Breast (tissue), 4 donors: ENCODE measurements around a stretch of chr10.

GRCh38 chr10:33334712-33335700, 539 bp upstream of the NRP1 start:
- PRO-cap, 3 experiments = peak in 3 of 3 experiments; most common plus-strand start chr10:33334817 (in 2); most common minus-strand start chr10:33335267 (in 1)
- RRBS = 2% methylated on average over 21 of the region's 84 CpGs

DNA sequence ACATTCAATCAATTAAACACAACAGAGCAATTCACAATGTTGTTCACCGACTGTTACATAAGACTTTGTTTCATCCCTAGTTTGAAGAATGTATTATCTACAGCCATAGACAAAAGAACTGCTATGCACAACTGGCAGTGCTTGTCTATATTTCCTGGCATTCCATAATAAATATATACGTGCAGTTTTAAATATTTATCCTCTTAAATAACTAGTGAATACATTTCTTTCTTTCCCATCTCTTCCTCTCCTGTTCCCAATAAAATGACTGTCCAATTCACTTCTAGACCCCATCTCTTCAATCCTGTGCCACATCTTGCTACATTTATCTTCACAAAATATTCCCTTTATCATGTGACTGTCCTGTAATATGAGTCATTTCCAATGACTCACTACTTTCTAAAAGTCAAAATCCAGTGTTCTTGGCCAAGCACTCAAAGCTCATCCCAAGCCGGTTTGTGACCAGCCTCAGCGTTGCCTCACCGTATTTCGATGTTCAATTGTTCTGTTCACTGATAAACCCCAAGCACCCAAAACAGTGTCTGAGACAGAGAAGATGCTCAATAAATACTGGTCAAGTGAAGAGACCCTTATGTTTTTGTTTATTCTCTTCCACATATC, 104.8 kb downstream of the PARD3 start:
- PRO-cap, 3 experiments = no peak in any of the 3 experiments
- RRBS = no CpG with 5 or more reads among the region's 6 CpGs

DNA sequence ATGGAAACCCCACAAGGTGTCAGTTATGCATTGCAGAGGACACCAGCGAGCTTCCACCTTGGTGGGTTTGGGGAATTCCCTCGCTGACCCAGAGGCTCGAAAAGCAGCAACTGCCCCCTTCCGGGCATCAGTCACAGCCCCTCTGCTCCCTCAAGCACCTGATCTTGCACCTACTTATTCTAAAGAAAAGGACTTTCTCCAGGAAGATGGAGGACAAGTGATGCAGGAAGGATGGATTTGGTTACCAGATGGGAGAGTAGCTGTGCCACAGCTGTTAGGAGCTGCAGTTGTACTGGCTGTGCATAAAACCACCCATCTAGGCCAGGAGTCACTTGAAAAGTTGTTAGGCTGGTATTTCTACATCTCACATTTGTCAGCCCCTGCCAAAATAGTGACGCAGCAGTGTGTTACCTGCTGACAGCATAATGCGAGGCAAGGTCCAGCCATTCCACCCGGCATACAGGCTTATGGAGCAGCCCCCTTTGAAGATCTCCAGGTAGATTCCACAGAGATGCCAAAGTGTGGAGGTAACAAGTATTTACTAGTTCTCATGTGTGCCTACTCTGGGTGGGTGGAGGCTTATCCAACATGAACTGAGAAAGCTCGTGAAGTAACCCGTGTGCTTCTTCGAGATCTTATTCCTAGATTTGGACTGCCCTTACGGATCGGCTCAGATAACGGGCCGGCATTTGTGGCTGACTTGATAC, 116.4 kb downstream of the CUL2 start:
- PRO-cap, 3 experiments = peak in 1 of 3 experiments; most common plus-strand start position 423 of the sequence (in 1)
- RRBS = no CpG with 5 or more reads among the region's 14 CpGs

GRCh38 chr10:35208753-35209126, 82.1 kb downstream of the CREM start:
- PRO-cap, 3 experiments = no peak in any of the 3 experiments
- RRBS = no CpG with 5 or more reads among the region's 2 CpGs

DNA sequence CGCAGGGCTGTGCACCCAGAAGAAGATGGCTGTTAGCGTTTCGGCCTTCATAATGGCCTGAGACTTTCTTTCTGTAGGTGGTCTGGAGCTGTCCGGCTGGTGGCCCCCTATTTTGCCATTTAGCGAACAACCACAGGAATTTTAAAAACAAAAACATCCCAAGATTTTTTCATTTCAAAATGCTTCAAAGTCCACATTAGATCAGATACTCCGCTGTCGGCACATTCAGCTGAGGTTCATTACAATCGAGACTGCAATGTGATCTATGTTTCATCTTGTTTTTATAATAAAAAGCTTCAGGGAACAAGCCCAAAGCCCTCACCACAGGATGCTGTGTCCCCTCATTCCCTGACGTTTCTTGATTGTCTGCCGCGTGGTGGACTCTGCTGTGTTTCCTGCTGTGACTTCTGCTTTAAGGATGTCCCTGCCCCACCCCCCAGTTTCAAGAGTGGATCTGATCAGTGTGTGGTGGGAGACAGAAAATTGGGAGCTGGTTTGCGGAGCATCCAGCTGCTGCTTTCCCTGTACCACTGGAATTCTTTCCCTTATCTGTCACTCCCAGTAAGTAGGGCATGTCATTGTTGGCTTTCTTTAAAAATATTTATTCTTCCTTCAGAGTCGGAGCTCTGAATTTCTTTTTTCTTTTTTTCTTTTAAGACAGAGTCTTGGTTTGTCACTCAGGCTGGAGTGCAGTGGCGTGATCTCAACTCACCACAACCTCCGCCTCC, 86.2 kb downstream of the CREM start:
- PRO-cap, 3 experiments = no peak in any of the 3 experiments
- RRBS = no CpG with 5 or more reads among the region's 15 CpGs

- PRO-cap, 3 experiments = no peak in any of the 3 experiments
- RRBS = no CpG with 5 or more reads among the region's 23 CpGs
Observed at GRCh38 chr10:35406638-35407466, 70.5 kb downstream of the CCNY start.

GRCh38 chr10:35407467-35408155, 71.3 kb downstream of the CCNY start:
- PRO-cap, 3 experiments = no peak in any of the 3 experiments
- RRBS = no CpG with 5 or more reads among the region's 19 CpGs

- PRO-cap, 3 experiments = no peak in any of the 3 experiments
- RRBS = no CpG with 5 or more reads among the region's 1 CpG
Observed at GRCh38 chr10:35411855-35412375, 75.6 kb downstream of the CCNY start.

GRCh38 chr10:35413106-35413905, 77.0 kb downstream of the CCNY start:
- PRO-cap, 3 experiments = no peak in any of the 3 experiments
- RRBS = no CpG with 5 or more reads among the region's 9 CpGs

- PRO-cap, 3 experiments = no peak in any of the 3 experiments
- RRBS = no CpG with 5 or more reads among the region's 4 CpGs
Observed at GRCh38 chr10:35423480-35423903, 87.2 kb downstream of the CCNY start.

GRCh38 chr10:35474748-35475384, 130.3 kb upstream of the GJD4 start:
- PRO-cap, 3 experiments = no peak in any of the 3 experiments
- RRBS = no CpG with 5 or more reads among the region's 13 CpGs

DNA sequence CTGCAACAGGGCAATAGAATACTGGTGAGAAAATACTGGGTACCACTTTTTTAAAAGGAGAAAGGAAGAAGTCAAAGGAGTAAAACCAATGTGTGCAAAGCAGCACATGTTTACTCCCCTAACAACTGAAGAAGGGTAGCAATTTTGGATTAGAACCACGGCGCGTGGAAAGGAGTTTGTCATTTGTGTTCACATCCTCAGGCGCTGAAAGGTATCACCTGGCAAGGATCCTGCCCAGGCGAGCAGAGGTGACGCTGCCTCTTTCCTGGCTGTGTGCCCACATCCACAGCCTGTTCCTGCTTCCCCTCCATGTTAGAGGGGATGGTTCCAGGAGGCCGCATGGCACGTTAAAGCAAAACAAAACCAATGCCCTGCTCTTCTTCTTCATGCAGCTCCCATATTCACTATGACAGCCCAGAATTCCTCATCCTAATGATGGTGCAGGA, 678.7 kb upstream of the ANKRD30A start:
- PRO-cap, 3 experiments = no peak in any of the 3 experiments
- RRBS = no CpG with 5 or more reads among the region's 8 CpGs

- PRO-cap, 3 experiments = no peak in any of the 3 experiments
- RRBS = no CpG with 5 or more reads among the region's 10 CpGs
Observed at GRCh38 chr10:36647550-36647985, 477.8 kb upstream of the ANKRD30A start.

GRCh38 chr10:38402414-38403636, 308.7 kb downstream of the ZNF37A start:
- PRO-cap, 3 experiments = peak in 3 of 3 experiments; most common plus-strand start chr10:38403224 (in 3); most common minus-strand start chr10:38402812 (in 3)
- RRBS = 8% methylated on average over 5 of the region's 117 CpGs

DNA sequence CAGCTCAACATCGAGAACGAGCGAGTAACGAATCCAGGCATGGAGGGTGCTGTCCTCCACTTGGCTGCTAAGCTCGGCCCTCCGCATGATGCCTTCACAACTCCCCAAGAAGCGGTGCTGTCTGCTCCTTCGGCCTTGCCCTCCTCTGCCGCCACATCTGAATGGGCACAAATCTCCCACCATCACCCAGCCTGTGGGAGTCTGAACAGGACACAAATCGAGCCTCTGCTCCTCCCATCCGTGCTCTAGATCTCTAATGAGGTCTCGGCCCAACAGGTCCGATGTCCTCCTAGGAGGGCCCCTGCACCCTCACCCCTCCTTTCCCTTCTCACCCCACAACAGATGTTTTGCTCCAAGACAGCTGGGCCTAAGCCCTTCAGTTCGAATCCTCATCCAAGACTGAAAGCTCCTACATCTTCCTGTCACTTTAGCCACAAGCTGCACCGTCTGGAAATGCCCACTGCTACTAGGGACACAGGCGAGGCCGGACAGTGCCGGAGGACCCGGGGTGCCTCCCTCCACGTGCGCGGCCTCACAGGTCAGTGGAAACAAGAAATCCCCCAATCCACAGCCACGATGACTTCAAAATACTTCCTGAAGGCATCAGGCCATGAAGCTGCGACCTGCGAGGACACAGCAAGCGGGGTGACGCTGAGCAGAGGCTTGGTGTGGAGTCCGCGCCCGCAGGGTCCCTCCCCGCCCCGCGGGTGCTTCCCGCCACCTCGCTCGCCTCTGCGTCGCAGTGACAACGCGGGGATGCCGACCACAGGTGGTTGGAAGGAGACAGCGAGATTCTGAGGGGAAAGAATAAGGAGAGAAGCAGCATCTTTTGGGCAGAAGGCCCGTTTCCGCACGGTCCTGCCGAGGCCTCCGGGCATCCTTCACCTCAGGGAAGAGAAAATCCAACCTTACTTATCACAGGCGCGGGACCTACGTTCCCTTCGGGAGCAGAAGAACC, 86.4 kb downstream of the ZNF33B start:
- PRO-cap, 3 experiments = no peak in any of the 3 experiments
- RRBS = no CpG with 5 or more reads among the region's 51 CpGs

GRCh38 chr10:42654489-42654927, 16.1 kb upstream of the ZNF33B start:
- PRO-cap, 3 experiments = no peak in any of the 3 experiments
- RRBS = no CpG with 5 or more reads among the region's 8 CpGs

GRCh38 chr10:42691505-42692043, 53.2 kb upstream of the ZNF33B start:
- PRO-cap, 3 experiments = no peak in any of the 3 experiments
- RRBS = no CpG with 5 or more reads among the region's 15 CpGs

GRCh38 chr10:42793739-42794124, 11.1 kb downstream of the BMS1 start:
- PRO-cap, 3 experiments = no peak in any of the 3 experiments
- RRBS = no CpG with 5 or more reads among the region's 5 CpGs

DNA sequence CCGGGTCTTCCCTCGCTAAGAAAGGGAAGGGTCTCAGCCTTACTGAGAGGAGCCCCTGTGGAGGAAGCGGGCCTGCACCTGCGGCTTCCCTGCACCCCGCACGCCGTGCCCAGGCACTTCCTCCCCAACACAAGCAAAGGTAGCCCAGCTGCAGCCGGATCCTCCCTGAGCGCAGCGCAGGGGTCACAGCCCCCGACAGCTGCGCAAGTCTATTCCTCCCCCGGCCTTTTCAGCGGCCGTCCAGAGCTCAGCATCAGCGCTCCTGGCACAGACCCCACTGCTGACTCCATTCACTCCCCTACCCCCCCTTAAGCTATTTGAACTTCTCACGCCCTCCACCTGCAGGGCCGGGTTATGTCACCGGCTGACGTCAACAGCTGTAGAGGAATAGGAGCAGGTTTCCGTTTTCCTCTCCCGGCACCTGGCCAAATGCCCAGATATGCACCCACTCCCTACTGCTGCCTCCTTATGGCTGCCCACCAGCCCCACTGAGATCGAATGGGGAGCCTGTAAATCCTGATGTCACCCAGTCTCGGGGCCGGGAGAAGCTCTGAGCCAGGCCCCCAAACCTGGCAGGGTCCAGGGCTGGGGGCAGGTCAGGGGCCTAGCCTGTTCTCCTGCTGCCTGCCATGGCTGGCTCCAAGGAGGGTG, 143.0 kb upstream of the RET start:
- PRO-cap, 3 experiments = no peak in any of the 3 experiments
- RRBS = 9% methylated on average over 8 of the region's 25 CpGs

DNA sequence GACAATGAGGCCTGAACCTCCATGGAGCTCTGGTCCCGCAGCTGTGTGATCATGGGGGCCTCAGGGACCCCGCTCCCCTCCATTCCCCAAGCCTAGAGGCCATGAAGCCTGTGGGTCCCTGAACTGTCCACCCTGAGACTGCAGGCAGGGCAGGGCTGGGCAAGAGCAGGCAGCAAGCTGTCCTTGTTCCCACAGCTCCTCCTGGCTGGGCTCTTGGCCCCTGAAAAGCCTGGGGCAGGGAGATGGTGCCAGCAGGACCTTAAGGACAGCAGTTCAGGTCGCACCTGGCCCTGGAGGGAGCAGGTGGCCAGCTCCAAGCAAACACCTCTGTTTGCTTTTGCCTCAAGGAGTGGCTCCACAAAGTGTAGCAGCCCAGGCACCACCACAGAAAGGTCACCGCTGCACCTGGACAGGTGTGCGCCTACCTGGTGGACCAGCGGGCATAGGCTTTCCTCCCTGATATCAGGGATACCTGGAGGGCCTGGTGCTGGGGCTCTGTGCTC, 5.2 kb downstream of the RET start:
- PRO-cap, 3 experiments = no peak in any of the 3 experiments
- RRBS = no CpG with 5 or more reads among the region's 6 CpGs